Esophagus muscularis mucosa (tissue), 4 donors: ENCODE measurements around the gene PRKD3.

GRCh38 chr2:36537127-36537649 lies 60.8 kb downstream of the FEZ2 start:
- PRO-cap, result no peak
- RAMPAGE, long total RNA, 4 experiments, result start-site peak on the plus strand in 1 of 4 experiments, at chr2:36537361-36537401 at its widest, 60 reads per replicate

GRCh38 chr2:36546796-36547305 lies 51.1 kb downstream of the FEZ2 start:
- PRO-cap, result no peak
- RAMPAGE, long total RNA, 4 experiments, result start-site peak on the plus strand in 2 of 4 experiments, at chr2:36546987-36547139 at its widest, 357 to 425 reads per replicate

- PRO-cap, result no peak
- RAMPAGE, long total RNA, 4 experiments, result no peak in any of the 4 experiments
Measured at GRCh38 chr2:36555232-36555598, 42.8 kb downstream of the FEZ2 start.

DNA sequence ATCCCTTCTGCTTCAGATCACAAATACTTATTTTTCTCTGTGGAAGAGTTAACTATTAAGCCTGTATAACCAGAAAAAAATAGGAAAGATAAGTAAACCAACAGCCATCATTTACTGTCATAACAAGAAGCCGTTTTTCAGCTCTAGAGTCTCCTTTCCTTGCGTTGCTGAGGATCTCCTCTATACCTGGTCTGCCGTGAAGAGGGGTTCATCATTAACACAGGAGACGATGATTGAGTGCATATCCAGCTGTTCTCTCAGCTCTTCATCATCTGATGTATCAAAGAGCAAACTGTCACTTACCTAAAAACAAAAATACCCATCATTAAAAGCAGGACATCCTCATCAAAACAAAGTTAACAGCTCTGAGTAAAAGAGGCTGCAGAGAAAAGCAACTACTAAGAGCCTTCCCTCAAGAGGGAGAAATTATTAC lies 14.8 kb downstream of the FEZ2 start:
- PRO-cap, result no peak
- RAMPAGE, long total RNA, 4 experiments, result no peak in any of the 4 experiments

GRCh38 chr2:36834950-36835807 lies 131.2 kb downstream of the STRN start:
- PRO-cap, result no peak
- RAMPAGE, long total RNA, 4 experiments, result no peak in any of the 4 experiments

DNA sequence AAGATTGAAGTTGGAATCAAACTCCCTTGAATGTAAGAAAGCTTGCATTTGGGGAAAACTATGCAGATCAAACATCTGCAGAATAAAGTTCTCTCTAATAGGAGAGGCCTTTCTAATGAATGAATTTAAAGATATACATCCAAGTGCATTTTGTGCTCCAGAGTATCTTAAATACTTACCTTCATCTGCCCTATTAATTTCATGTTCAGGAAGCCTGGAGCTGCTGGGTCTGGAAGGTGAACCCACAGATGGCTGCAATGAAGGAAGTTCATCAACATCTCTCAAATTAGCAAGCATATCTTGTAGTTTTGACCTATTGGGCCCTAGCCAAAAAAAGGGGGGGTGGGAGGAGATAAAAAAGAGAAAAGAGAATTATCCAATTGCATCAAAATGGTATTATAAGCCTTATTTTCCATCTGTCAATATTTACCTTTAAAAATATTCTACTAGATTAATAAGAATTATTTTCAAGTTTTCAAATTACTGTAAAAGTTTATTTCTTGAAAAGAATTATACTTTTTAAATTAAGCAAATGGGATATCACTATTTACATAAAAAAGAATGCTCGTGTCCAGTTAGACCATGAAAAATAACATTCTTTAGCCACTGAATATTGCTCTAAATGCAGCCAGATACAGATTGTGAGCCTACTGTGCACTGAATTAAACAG lies 82.4 kb downstream of the STRN start:
- PRO-cap, result no peak
- RAMPAGE, long total RNA, 4 experiments, result no peak in any of the 4 experiments

GRCh38 chr2:37214817-37215163 lies 16.6 kb downstream of the CEBPZ start:
- PRO-cap, result no peak
- RAMPAGE, long total RNA, 4 experiments, result no peak in any of the 4 experiments

- PRO-cap, result no peak
- RAMPAGE, long total RNA, 4 experiments, result no peak in any of the 4 experiments
Measured at GRCh38 chr2:37227657-37228004, 3.8 kb downstream of the CEBPZ start.

DNA sequence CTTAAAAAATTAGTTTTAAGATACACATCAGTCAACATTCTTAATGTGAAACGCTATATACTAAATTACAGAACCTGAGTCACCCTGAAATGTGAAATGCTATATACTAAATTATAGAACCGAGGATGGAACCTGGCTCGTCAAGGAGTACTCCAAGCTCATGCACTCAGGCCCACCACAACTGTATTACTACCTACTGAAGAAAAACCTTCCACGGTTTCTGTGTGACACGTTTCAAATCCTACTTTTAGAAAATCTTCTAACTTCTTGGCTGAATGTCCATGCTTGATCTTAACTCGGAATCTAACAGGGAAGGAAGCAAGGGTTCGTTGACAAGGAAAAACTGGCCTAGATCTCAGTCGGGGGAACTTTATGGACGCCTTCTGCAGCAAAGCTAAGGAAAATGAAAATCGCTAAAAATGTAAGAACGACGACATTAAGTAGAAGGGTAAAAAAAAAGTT lies 1.4 kb downstream of the PRKD3 start:
- PRO-cap, result no peak
- RAMPAGE, long total RNA, 4 experiments, result no peak in any of the 4 experiments

DNA sequence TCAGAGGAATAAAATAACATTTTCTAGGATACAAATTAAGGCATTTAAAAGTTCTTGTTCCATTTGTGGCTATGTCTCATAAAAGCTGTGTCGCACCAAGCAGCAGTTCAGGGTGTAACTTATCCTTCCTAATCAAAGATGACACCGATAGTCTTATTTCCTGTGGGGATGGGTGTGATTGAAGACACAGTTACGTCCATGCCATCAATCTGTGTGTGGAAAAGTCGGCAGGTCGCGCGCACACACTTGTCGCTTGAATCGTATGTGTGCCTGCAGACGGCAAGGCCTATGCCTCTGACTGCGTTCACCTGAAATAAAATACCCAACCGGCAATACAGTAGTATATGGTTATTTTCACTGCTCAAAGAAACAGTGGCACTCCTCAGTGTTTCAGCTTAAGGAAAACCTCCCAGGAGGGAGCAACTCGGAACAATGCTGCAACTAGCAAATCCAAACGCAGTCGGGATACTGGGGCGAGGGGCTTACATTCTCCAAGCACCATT lies 894 bp downstream of the PRKD3 start:
- PRO-cap, result unidirectional peak, plus-strand start at position 207 of the sequence; bidirectional peak, plus-strand start at position 398 of the sequence, minus-strand start at position 320 of the sequence
- RAMPAGE, long total RNA, 4 experiments, result no peak in any of the 4 experiments

- PRO-cap, result bidirectional peak, plus-strand start at chr2:37324909, minus-strand start at chr2:37324772
- RAMPAGE, long total RNA, 4 experiments, result start-site peak on the minus strand in 4 of 4 experiments, at chr2:37324388-37324810 at its widest, 25 to 589 reads per replicate
Measured at GRCh38 chr2:37324191-37324840, at the start of gene PRKD3. Gene PRKD3, minus strand, starts transcription at chr2:37324833.

- PRO-cap, result bidirectional peak, plus-strand start at chr2:37324909, minus-strand start at chr2:37324772; bidirectional peak, plus-strand start at chr2:37325326, minus-strand start at chr2:37325351
- RAMPAGE, long total RNA, 4 experiments, result no peak in any of the 4 experiments
Measured at GRCh38 chr2:37324841-37325572, 374 bp upstream of the PRKD3 start.

DNA sequence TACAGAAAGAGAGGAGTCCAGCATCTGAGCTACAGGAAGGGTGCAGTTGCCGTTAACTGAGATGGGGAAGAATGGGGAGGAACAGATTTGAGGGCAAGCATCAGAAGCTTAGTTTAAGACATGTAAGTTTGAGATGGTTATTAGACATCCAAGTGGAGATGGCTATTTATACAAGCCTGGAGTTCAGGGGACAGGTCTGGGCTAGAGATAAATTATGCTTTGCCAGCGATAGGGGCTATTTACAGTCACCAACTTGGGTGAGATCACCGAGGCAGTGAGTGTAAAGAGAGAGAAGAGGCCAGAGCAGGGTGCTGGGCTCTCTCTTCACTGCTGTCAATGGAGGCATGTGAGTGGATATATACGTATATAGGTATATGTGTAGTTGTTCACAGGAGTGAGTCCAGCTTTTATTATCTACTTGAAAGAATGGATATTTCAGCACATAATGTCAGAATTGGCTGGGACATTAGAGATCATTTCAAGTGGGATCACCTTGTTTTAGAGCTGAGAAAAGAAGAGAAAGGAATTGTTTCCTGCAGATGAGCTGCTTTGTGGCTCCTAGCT lies 81.0 kb downstream of the QPCT start:
- PRO-cap, result no peak
- RAMPAGE, long total RNA, 4 experiments, result no peak in any of the 4 experiments

- PRO-cap, result no peak
- RAMPAGE, long total RNA, 4 experiments, result no peak in any of the 4 experiments
Measured at GRCh38 chr2:37506250-37506910, 161.9 kb downstream of the QPCT start.

DNA sequence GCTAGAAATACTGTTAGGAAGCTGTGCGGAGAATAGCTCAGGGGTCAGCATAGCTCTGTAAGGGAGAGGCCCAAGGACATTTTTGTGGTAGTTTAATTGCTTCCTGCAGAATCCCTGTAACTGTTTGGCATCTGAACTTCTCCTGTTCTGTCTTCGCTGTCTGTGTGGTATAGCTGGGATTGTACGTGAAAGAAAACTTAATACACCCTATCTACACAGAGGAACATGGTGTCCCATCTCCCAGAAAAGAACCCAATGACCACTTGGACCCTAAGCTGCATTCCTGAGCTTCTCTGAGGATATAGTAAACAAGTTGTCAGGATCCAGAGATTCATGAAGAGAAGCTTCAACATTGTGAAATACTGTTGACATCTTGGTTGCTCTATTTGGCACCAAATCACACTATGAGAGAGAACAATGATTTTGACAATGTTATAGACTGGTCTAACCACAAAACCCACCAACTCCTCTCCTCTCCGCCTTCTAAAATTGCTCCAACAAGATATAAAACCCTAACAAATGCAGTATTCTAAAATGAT lies 81.3 kb downstream of the CDC42EP3 start:
- PRO-cap, result no peak
- RAMPAGE, long total RNA, 4 experiments, result no peak in any of the 4 experiments

GRCh38 chr2:37635424-37636203 lies 35.8 kb downstream of the CDC42EP3 start:
- PRO-cap, result no peak
- RAMPAGE, long total RNA, 4 experiments, result no peak in any of the 4 experiments

DNA sequence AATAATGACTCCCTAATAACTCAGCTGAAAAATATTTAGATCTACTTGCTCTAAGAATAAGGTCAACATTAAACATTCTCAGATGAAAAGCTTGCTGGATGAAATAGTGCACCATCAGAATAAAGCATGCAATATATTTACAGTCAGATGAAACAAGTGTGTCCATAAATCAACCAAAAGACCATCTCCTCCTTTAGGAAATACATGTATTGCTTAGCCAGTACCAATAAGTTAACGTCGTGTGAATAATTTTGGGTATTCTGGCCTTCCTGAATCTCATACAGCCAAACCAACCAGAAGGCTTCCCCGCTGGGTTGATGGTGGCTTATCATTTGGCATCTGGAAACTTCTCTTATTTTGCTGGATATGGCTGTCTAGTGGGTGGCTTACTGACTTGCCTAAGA lies 29.4 kb downstream of the CDC42EP3 start:
- PRO-cap, result no peak
- RAMPAGE, long total RNA, 4 experiments, result no peak in any of the 4 experiments

- PRO-cap, result no peak
- RAMPAGE, long total RNA, 4 experiments, result no peak in any of the 4 experiments
Measured at GRCh38 chr2:37753646-37754254, 82.3 kb upstream of the CDC42EP3 start.

DNA sequence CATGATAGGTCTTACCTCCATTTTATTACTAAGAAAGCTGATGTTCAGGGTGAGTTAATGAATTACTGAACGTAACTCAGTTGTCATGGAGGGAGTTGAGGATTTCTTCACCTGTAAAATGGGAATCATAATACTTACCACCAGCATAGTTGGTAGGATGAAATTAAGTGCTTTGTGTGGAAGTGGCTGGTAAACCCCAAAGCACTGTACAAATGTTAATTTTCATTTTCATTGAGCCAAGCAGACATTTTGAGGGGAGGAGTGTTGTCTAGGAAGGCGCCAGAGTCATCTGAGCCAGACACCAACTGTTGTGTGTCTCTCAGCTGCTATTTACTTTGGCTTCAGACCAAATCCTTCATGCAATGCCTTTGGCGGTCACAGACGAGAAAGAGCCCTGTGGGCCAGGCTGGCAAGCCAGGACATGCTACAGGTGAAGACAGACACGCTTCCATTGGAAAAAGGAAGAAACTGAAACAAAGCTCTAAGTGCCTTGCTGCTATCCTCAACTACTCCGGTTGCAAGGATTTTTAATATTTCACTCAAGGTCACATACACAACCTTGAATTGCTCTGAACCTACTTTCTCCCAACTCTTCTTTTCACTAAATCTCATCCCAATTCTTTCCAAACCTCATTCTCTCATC lies 115.4 kb upstream of the CDC42EP3 start:
- PRO-cap, result no peak
- RAMPAGE, long total RNA, 4 experiments, result no peak in any of the 4 experiments

DNA sequence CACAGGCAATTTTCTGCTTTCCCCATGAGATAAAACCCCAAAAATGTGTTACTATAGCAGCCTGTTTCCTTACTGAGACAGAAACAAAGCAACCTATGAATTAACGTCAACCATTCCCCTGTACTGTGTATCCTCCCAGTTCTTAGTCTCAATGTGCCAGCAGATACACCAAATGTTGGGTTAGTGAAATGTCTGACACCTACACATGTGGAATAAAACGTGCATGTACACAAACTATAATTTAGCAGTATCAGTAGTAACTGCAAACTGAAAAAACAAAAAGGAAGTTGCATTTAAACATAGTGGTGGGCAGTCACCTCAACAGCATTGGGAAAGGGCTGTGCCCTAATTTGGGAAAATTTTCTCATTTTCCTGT lies 73.1 kb upstream of the RMDN2 start:
- PRO-cap, result no peak
- RAMPAGE, long total RNA, 4 experiments, result no peak in any of the 4 experiments